Epithelial cell of proximal tubule (primary cell): Measurements from ENCODE around the genes MED14 and MAOB.

GRCh38 chrX:40434751-40435416, 145.9 kb upstream of the ATP6AP2 start:
- RAMPAGE, long total RNA: no peak
- RRBS: no CpG with 5 or more reads among the region's 20 CpGs

GRCh38 chrX:40646489-40646841, 896 bp downstream of the CXorf38 start:
- RAMPAGE, long total RNA: no peak
- RRBS: no CpG with 5 or more reads among the region's 5 CpGs

GRCh38 chrX:40735334-40736341, at the start of gene MED14:
Gene MED14, minus strand, starts transcription at chrX:40735542.
- RAMPAGE, long total RNA: start-site peak on the minus strand at chrX:40735753-40735912, 45 and 9 reads in 2 replicates
- RRBS: 2% methylated on average over 28 of the region's 99 CpGs

DNA sequence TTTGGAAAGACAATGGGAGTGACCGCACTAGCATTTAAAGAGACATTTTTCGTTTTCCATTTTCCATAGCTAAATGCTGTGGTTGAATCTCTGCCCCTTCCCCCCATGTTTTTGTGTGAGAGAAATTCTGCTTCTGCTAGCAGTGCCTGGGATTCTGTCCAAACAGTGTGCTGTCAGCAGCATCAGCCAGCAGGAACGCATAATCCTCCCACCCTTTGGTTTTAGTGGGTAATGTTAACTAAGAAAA, 110.2 kb upstream of the MED14 start:
- RAMPAGE, long total RNA: no peak
- RRBS: no CpG with 5 or more reads among the region's 3 CpGs

GRCh38 chrX:40945185-40945827, 139.9 kb upstream of the USP9X start:
- RAMPAGE, long total RNA: no peak
- RRBS: no CpG with 5 or more reads among the region's 5 CpGs

GRCh38 chrX:41085968-41087096, 1.1 kb downstream of the USP9X start:
- RAMPAGE, long total RNA: no peak
- RRBS: 1% methylated on average over 20 of the region's 71 CpGs

DNA sequence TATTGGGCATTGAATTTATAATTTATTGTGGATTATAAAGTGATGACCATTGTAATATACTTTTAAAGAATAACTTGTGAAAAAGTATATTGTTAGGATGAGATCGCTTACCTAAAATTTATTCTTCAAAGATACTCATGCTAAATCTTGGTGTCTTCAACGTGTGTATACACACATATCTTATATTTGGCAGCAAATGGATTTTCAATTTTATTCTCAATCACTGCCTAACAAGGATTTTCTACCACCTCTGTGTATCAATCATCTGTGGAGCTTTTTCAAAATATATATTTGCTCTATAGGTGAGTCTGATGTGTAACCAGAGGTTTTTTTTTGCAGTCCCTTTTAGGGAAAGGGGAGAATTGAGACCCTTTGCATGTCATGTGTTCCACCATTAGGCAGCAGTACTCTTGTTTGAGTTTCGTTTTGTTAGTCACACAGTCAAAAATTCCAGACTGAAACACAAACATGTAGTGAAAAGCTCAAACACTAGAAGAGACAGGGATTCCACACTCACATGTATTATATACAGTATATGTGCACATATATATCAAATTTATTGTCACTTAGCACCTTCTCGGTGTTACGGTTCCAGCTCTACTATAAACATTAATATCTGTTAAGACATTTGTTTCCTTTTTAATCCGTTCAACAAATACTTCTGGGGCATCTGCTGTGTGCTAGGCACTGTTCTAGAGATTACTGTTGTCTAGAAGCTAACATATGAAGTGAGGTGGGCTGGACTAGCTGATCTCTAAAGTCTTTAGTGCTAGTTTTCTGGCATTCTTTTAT, 5.3 kb downstream of the USP9X start:
- RAMPAGE, long total RNA: no peak
- RRBS: no CpG with 5 or more reads among the region's 6 CpGs

GRCh38 chrX:41302951-41303370, 31.0 kb upstream of the DDX3X start:
- RAMPAGE, long total RNA: no peak
- RRBS: no CpG with 5 or more reads among the region's 8 CpGs

- RAMPAGE, long total RNA: no peak
- RRBS: no CpG with 5 or more reads among the region's 6 CpGs
These were observed 9.2 kb downstream of the DDX3X start for GRCh38 chrX:41342801-41343912.

GRCh38 chrX:41474544-41475056, 27.5 kb downstream of the NYX start:
- RAMPAGE, long total RNA: no peak
- RRBS: no CpG with 5 or more reads among the region's 26 CpGs

DNA sequence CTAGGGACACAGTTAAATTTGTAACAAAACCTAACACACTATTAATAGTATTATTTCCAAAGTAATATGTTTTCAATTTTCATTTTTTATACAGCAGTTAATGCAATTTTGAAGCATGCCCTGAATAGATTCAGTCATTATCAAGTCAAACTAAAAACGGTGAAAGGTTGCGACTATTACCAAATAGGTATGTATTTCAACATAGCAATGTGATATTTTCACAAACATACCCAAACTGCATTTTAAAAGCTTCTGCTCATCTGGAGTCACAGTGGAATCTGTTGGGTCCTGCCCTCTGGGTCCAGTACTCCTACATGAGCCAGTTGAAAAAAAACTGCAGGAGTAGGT, 850 bp downstream of the GPR34 start:
- RAMPAGE, long total RNA: no peak
- RRBS: no CpG with 5 or more reads among the region's 2 CpGs

- RAMPAGE, long total RNA: no peak
- RRBS: no CpG with 5 or more reads among the region's 8 CpGs
These were observed 1.0 kb upstream of the CASK start for GRCh38 chrX:41924333-41924827.

GRCh38 chrX:43654531-43655182, 1.4 kb upstream of the MAOA start:
- RAMPAGE, long total RNA: no peak
- RRBS: 3% methylated on average over 7 of the region's 47 CpGs

DNA sequence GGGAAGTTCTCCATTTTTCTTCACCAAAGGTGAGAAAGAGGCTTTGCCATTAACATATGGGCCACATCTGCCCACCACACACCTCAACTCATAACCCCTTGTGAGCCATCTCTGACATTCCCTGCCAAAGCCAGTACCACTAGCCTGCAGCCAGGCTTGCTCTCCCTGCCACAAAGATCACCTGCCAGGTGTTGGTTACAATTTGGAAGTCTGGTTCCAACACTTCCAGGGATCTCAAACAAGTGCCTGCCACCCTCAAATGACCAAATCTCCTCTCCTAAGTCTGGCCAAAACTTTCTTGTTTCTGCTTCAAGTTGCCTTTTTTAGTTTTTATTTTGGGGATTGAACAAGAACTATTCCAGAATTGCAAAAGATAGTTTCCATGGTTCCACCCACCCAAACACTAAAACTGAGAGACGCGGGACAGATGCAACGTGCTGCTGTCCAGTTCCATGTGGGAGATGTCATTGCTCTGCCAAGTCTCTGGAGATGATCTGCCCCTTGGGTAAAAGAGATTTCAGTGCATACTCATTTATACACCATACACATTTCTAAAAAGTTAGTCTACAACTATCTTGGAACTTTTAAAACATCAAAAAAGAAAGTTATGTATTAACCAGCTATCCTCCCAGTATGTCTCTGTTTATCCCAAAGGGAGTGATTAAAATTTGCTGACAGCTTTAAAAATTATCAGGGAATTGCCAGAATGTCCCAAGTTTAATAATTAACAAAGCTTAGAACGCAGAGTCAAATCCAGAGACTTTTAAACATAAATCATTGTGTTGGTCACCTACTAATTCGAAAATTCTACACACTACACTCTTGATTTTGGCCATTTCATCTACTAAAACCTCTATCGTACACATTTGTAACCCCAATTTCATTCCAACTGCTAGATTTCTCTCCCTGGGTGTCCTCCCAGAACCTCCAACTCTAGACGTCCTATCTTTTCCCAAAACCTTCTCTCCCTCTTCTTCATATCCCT, 3.3 kb downstream of the MAOB start:
- RAMPAGE, long total RNA: no peak
- RRBS: no CpG with 5 or more reads among the region's 7 CpGs

- RAMPAGE, long total RNA: no peak
- RRBS: 2% methylated on average over 23 of the region's 52 CpGs
These were observed at the start of gene MAOB for GRCh38 chrX:43882145-43882941. Gene MAOB, minus strand, starts transcription at chrX:43882450.

DNA sequence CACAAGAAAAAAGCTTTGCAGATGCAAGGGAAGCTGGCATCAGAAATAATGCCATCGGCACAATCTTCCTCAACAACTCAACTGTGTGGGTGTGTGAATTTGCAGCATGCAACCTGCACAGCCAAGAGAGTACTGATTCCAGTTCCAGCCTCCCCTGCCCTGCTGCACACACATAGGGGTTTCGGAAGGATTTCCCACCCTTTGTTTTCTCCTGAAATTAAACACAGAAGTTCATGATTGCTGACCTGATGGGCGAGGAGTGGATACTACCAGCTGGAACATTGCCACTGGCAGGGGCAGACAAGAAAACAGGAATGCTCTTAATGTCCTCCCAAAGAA, 4.9 kb downstream of the NDP start:
- RAMPAGE, long total RNA: no peak
- RRBS: no CpG with 5 or more reads among the region's 3 CpGs

- RAMPAGE, long total RNA: no peak
- RRBS: no CpG with 5 or more reads among the region's 6 CpGs
These were observed 97.8 kb downstream of the EFHC2 start for GRCh38 chrX:44245662-44246033.

- RAMPAGE, long total RNA: no peak
- RRBS: no CpG with 5 or more reads among the region's 4 CpGs
These were observed 23.5 kb upstream of the EFHC2 start for GRCh38 chrX:44367083-44367317.

DNA sequence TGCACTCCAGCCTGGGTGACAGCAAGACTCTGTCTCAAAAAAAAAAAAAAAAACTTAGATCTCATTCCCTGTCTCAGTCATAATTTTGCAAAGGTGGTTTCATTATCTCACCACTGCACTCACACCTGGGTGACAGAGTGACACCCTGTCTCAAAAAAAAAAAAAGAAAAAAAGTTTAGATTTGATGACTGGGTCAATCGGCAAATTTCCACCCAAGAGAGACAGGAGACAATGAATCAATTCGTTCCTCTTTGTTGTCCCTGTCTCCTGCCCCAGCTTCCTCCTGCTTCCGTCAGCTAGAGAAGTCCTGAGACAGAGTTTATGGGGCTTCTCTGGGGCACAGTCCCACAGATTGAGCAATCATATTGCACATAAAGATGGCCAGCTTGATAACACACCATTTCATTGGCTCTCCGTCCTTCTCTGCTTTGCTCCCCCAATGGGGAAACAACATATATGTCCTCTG, 78.3 kb upstream of the FUNDC1 start:
- RAMPAGE, long total RNA: no peak
- RRBS: no CpG with 5 or more reads among the region's 4 CpGs

- RAMPAGE, long total RNA: no peak
- RRBS: no CpG with 5 or more reads among the region's 18 CpGs
These were observed 127.5 kb downstream of the KDM6A start for GRCh38 chrX:45000265-45001136.